ENCODE measurements around the gene TXNDC2.

GRCh38 chr18:9132714-9133889 is 3.5 kb upstream of the ANKRD12 start:
- RRBS = no CpG with 5 or more reads among the region's 5 CpGs

DNA sequence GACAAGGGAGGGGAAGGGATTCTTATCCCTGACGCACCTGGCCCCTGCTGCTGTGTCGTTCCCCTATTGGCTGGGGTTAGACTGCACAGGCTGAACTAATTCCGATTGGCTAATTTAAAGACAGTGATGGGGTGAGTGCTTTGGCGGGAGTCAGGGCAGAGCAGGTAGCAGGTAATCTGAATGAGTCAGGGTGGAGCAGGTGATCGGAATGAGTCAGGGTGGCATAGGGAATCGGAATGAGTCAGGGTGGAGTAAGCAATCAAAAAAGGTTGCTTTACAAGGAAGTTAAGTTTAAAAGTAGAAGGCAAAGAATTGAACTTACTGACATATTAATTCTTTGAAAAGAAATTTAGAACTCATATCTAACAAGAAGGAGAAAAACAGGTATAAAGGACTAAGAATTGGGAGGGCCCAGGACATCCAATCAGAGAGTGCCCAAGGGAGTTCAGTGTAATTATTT is 52.4 kb upstream of the RALBP1 start:
- RRBS = no CpG with 5 or more reads among the region's 6 CpGs

DNA sequence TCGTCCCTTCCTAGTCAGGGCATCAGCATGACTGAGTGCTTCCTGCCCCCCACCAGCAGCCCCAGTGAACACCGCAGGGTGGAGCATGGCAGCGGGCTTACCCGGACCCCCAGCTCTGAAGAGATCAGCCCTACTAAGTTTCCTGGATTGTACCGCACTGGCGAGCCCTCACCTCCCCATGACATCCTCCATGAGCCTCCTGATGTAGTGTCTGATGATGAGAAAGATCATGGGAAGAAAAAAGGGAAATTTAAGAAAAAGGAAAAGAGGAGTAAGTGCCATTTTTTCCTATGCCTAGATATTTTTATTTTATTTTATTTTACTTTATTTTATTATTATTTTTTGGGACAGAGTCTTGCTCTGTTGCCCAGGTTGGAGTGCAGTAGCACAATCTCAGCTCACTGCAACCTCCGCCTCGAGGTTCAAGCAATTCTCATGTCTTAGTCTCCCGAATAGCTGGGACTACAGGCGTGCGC is 37.7 kb downstream of the RALBP1 start:
- RRBS = no CpG with 5 or more reads among the region's 11 CpGs

- RRBS = no CpG with 5 or more reads among the region's 7 CpGs
Measured at GRCh38 chr18:9516735-9517545, 41.6 kb downstream of the RALBP1 start.

DNA sequence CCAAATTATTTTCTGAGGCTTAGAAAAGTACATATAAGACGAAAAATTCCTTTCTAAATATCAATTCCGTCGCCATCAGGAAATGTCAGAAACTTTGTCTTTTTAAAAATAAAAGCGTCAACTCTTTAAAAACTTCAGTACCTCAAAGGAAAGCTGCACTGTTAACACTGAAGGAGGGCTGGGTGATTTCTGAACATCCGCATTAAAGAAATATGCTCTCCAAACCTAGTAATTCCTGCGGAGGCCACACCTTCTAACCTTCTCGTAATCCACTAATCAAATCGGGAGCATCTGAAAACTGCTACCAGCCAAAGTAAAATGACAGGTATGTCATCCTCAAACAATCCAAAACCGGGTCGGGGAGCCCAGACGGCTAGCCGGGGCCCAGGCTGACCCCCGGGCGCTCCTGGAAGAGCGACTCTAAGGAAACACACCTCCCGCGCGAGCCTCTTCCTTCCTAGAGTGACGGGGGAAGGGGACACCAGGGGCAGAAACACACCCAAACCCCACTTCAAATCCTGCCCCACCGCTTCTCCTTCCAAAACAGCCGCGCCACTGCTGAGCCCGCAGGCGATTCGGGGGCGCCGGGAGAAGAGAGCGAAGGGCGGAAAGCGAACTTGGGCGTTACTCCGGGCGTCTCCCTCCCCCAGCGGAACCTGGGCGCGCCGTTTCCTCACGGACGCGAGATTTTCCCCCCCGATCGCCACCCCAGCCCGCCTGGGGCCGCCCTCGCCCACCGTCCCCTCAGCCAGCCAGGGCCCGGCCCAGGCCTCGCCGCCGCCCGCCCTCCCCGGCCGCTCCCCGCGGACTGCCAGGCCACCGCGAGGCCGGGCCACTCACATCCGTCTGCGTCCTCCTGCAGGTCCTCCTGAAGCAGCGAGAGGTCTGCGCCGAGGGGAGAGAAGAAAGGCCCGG is 716 bp downstream of the PPP4R1 start:
- RRBS = 1% methylated on average over 15 of the region's 64 CpGs

DNA sequence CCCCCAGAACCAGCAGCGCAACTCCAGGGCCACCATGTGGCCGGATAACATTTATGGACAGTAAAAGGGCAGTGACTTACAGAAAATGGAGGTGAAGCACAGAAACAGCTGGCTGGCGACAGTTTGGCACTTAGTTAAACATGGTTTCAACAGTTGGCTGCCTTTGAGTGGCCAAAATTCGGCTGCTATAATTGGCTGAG is 24.7 kb upstream of the RAB31 start:
- RRBS = no CpG with 5 or more reads among the region's 4 CpGs

- RRBS = no CpG with 5 or more reads among the region's 13 CpGs
Measured at GRCh38 chr18:9684842-9685885, 22.9 kb upstream of the RAB31 start.

- RRBS = no CpG with 5 or more reads among the region's 8 CpGs
Measured at GRCh38 chr18:9738408-9738975, 30.4 kb downstream of the RAB31 start.

DNA sequence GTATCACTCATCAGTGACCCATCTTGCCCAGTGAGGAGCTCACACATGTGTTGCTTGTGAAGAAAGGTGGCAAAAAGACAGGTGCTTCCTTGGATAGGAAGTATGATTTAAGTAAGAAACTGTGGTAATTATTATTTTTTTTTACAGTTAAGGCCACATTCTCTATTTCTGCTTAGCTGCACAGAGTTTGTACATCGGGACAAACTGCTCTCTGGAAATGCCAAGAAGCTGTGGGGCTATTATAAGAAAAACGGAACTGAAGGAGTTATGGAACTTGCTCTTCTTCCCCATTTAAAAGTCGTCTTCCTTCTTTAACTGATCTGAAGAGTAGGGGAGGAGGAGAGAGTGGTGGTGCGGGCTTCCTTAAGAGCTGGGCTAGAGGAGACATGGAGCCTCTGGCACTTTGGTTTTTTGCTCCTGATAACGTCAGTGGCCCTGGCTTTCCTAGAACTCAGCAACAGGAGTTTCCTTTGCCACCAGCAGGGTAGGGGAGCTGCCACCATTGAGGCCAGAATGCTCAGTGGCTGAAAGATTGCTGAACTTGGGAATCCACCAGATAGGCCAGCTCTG is 54.4 kb downstream of the RAB31 start:
- RRBS = no CpG with 5 or more reads among the region's 5 CpGs

GRCh38 chr18:9802835-9804138 is 82.5 kb upstream of the TXNDC2 start:
- RRBS = no CpG with 5 or more reads among the region's 18 CpGs

DNA sequence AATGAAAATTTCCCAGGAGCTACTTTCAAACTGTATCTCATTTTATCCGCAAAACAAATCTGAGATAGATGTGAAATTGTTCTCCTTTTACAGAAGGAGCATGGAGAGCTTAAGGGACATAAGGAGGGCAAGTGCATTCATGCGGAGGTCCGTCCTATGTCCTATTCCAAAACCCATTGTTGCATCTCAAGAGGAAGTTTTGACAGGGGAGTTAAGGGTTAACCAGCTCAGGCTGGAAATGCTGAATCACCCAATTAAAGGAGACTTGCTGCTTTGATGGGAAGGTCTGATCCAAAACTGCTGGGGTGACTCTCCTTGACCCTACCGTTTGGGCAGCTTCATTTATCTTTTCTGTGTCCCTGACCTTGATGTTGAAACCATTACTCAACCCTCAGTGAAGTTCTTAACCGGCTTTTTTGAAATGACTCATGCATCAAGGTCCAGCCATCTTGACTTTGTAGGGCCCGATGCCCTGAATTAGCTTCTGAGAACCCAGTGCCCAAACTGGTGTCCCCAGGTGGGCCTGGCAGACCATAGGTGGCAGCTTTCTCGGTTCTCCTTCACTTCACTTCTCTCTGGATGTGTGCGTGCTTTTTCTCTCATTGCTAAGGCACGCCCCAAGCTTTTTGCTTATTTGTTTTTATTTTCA is 16.0 kb upstream of the TXNDC2 start:
- RRBS = no CpG with 5 or more reads among the region's 9 CpGs

DNA sequence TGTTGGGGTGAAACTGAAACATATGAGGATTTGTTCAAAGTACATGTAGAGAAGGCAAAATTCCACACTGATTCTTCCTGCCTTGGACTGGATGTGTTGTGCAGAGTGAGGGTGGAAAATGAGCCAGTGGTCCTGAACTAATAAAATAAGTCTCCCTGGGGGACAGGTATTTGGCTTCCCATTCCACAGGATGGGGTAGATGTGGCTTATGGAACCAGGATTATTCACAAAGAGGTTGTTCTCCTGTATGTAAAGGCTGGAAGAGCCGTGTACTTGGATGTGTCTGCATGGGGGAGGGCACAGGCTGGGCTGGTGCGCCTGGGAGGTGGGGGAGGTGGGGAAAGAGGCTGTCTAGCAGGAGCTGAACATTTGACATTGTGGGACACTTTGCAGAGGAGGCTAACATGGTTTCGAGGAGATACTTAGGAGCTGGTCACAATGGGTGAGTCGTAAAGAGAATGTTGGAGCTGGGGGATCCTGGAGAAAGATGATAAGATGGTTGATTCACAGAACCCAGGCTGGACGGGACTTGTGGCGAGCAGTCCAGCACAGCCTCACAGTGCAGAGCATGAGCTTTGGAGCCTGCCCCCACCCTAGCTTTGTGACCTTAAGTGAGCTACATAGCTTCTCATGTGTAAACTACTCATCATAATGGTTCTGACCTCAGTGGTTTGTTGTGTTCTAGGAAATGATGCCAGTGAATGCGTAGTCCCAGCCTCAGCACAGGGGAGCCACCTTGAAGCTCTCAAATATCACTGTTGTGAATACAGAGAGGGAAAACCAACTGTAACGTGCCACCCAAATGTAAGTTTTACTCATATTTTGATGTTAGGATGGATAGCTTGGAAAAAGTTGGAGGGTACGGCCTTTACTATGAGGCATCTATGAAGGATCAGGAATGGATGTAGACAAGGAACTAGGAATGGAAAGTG is at the start of gene TXNDC2:
TSS of gene TXNDC2 (plus strand) at position 697 of the 932 bp plus-strand sequence.
- RRBS = no CpG with 5 or more reads among the region's 9 CpGs

DNA sequence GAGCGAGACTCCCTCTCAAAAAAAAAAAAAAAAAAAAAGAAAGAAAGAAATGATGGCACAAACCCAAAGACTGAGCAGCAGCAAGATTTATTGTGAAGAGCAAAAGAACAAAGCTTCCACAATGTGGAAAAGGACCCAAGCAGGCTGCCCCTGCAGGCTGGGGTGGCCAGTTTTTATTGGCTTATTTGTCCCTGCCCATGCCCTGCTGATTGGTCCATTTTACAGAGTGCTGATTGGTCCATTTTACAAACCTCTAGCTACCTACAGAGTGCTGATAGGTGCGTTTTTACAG is 1.6 kb upstream of the VAPA start:
- RRBS = no CpG with 5 or more reads among the region's 2 CpGs

DNA sequence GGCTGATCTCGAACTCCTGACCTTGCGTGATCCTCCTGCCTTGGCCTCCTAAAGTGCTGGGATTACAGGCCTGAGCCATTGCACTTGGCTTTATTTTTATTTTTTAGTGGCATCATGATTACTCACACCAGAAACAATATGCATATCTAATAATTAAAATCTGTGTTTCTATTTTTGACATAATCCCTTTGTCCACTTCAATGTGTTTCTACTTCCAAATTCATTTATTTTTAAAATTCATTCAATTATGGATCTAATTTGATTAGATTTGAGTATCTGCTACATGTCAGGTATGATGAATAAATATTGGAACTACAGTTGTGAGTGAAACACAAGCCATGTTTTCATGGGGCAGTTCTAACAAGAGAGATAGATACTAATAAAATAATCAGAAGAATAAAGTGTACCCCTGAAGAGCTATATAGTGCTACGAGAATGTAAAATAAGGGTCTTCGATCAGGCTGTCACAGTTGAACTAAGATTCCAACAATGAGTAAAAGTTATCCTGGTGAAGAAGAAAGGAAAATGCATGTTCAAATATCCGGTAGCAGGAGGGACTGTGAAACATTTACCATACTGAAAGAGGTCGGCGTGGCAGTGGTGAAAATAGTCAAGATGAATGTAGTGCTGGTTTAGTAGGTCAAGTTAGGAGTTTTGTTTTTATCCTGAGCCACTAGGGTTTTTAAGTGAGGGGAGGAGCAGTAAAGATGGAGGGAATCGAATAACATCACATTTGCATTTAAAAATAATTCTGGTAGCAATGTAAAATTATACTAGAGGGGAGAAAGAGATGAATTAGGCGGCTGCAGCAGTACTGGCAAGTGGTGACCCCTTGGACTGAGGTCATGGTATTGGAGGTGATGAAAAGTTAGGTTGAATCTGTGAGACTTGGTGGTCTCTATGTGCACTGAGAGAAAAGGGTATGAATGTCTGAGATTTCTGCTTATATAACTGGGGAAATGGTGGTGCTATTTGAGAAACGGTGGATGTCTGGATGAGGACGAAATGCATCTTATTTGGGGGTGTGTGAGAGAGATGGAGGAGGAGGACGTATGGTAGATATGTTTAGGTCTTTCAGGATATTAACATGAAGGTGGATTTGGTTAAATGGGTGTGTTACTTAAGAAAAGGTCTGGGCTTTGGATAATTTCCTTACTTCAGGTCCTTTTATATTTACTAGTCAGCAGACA is 5.7 kb downstream of the VAPA start:
- RRBS = no CpG with 5 or more reads among the region's 12 CpGs

GRCh38 chr18:9941991-9942548 is 28.3 kb downstream of the VAPA start:
- RRBS = no CpG with 5 or more reads among the region's 4 CpGs

DNA sequence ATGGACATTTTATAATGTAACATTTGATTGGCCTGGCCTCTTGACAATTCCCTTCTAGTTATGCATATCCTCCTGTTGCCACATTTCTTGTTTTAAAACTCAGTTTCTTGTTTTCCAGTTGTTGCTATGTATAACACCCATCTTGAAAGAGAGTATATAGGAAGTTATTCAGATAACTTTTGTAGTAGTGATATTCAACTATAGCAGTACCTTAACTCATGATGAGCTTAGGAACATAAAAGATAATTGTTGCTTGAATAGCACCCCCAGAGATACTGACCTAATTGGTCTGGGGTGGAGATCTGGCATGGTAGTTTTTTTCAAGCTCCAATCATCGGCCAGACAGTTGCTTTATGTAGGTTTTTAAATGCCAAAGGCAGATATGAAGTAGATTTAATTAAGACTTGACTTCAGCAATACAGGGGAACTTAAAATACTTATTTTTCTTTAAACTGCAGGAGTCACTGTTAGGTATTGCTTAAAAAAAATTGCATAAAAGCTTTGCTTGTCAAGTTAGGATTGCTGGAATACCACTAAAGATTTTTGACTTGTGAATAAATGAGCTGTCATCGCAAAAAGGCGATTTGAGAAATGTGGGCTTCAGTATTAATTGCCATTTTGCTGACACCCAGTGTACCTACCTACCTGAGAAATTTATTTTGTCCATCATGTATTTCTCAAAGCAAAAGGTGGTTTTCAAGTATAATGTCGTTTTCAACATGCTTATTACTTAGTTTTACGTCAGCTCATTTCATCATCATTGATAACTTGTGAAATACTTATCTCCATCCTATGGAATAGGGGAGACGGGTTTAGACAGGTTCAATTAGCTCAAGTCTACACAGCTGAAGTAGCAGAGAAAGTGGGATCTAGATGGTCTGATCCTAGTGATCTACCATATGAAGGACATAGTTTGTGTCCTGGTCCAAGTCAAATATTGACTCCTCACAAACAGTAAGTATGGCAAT is 44.8 kb downstream of the VAPA start:
- RRBS = no CpG with 5 or more reads among the region's 6 CpGs

GRCh38 chr18:10197108-10197532 is 257.3 kb upstream of the APCDD1 start:
- RRBS = no CpG with 5 or more reads among the region's 13 CpGs

DNA sequence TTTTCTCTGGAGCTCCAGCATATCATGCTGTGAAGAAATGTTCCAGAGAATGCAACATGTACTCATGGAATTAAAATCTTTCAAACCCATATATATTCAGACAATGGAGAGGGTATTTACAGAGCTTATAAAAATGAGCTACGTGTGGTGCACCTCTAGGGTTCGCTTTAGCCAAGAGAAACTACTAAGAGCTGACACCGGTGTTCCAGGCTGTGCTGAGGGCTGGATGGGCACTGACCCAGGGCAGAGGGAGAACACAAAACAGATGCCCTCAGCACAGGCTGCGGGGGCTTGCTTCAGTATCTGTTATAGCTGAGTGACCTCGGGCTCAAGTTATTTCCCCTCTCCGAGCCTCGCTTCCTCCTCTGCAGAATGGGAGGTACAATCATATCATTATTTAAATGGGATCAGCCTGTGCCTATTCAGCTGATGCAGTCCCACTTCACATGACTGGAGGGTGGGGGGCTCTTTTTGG is 156.2 kb upstream of the APCDD1 start:
- RRBS = no CpG with 5 or more reads among the region's 7 CpGs

DNA sequence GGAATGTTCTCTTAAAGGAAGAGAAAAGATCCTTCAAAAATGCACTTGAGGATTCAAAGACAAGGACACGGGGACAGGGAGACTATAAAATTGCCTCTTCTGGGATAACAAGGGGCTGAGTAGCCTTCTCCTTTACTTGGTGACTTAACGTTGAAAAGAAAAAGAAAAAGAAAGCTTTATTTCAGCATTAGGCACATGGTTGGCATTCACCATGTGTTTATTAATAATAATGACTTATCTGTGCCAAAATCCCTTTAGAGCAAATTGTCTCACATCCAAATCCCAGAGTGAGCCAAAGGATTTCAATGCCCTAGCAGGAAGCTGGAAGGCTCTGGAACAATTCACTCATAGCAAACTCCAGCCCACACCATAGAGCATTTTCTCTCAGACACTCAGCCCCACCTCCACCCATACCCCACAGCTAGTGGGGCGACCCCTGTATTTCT is 100.3 kb upstream of the APCDD1 start:
- RRBS = no CpG with 5 or more reads among the region's 3 CpGs

GRCh38 chr18:10577808-10578568 is 52.2 kb downstream of the NAPG start:
- RRBS = no CpG with 5 or more reads among the region's 25 CpGs